Choroid plexus epithelial cell (primary cell): ENCODE measurements around the genes RHEX and IL24.

GRCh38 chr1:205810071-205811280, 2.5 kb downstream of the SLC41A1 start:
- RRBS = no CpG with 5 or more reads among the region's 30 CpGs

DNA sequence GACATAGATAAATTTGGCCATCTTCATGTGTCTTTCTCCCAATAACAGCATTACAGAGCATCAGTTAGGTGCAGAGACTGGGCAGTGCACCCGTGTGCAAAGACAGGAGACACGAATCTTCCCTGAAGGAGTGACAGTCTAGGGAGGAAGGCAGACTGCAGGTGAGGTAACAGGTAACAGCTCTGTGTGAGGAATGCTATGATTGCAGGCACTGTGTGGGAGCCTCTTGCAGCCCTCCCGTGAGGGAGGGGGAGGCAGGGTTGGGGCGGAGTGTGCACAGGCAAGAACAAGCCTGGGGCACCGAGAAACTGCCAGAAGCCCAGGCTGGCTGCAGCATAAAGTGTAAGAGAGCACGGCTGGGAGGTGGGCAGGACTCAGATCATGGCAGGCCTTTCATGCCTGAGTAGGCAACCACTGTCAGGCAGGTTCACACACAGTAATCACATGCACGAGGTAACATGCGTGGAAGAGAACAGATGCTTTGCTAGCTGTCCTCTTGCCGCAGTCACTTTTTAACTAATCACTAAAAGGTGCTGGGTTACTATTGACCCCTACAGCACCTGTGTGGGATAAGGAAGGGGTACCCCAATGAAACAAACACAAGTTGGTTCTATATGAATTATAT, 11.3 kb upstream of the RHEX start:
- RRBS = no CpG with 5 or more reads among the region's 9 CpGs

DNA sequence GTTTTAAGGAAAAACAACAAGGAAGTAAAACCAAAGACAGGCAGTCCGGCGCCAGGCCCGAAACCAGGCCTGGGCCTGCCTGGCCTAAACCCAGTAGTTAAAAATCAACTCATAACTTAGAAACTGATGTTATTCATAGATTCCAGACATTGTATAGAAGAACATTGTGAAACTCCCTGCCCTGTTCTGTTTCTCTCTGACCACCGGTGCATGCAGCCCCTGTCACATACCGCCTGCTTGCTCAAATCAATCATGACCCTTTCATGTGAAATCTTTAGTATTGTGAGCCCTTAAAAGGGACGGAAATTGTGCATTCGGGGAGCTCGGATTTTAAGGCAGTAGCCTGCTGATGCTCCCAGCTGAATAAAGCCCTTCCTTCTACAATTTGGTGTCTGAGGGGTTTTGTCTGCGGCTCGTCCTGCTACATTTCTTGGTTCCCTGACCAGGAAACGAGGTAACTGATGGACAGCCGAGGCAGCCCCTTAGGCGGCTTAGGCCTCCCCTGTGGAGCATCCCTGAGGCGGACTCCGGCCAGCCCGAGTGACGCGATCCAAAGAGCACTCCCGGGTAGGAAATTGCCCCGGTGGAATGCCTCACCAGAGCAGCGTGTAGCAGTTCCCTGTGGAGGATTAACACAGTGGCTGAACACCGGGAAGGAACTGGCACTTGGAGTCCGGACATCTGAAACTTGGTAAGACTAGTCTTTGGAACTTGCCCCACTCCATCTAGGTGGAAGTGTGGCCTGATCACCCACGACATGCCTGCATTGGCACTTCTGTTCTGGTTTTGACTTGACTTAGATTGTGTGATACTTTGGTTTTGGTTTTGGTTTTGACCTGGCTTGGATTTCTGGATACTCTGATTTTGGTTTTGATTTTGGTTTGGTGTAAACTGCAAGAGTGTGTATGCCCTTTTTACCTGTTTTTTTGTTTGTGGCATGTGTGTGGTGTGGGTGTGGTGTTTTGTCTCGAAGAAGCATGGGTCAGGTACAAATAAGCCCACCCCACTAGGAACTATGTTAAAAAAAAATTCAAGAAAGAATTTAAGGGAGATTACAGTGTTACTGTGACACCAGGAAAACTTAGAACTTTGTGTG, at the start of gene RHEX:
Gene RHEX (plus strand): TSS at position 599 of the 1,096 bp plus-strand sequence.
- RRBS = no CpG with 5 or more reads among the region's 25 CpGs

GRCh38 chr1:206429239-206429779, 41.0 kb upstream of the IKBKE start:
- RRBS = no CpG with 5 or more reads among the region's 4 CpGs

DNA sequence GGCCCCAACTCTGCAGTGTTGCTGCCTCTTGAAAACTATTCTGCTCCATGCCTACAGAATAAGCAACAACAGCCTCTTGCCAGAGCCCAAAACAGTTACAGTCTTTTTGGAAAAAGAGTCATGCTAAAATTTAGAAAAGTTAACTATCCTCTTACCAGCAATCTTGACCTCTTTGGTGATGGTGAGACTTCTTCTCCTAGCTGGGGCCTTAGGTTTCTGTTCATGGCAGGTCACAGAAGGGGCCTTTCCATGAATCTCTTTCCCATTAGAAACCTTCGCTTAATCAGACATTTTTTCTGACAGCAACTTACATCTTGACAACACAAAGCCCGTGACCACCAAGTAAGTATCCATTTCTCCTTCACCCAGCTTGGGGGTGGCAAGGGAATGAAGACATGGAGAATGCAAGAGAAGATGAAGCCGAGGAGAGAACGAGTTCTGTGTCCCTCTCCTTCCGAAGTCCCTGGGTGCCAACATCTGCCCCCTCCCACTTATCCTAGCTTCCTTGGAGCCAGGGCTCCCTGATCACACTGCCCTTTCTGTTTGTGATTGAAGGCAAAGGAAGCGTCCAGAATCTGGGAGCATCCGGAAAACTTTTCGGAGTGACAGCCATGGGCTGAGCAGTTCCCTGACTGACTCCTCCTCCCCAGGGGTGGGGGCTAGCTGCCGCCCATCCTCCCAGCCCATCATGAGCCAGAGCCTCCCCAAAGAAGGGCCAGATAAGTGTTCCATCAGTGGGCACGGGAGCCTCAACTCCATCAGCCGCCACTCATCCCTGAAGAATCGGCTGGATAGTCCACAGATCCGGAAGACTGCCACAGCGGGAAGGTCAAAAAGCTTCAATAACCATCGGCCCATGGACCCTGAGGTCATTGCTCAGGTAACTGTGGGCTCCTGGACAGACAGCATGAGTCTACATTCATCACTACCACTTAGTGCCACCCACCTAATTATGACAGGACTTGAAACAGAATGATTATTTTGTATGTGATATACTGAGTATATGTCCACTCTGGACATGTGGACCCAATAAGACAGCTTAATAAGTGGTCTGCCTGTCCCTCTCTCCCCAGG, 11.9 kb upstream of the IKBKE start:
- RRBS = no CpG with 5 or more reads among the region's 15 CpGs

DNA sequence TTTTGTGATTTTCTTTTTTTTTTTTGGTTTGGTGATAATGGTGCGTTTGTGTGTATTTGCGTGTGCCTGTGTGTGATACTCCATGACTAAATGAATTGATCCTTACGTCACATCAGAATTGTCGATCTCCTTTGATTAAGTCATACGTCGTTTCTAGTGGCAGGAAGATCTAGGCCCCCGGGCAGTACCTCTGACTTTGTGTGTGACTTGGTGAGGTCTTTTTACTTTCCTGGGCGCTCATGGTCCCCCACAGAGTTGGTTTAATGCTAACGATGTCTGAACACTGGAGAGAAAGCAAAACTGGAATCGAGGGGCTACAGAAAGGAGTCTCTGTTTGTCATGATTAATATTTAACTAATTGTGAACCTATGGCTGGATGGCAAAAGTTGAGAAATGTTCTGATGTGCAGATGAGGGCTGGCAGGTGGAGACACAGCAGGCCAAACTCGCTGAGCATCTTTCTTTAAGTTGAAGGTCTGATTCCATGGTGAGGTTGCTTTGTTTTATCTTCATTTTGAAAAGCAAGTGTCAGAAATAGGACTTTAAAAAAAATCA, 2.5 kb downstream of the RASSF5 start:
- RRBS = no CpG with 5 or more reads among the region's 11 CpGs

- RRBS = no CpG with 5 or more reads among the region's 11 CpGs
Observed at GRCh38 chr1:206512516-206513188, 5.3 kb downstream of the RASSF5 start.

DNA sequence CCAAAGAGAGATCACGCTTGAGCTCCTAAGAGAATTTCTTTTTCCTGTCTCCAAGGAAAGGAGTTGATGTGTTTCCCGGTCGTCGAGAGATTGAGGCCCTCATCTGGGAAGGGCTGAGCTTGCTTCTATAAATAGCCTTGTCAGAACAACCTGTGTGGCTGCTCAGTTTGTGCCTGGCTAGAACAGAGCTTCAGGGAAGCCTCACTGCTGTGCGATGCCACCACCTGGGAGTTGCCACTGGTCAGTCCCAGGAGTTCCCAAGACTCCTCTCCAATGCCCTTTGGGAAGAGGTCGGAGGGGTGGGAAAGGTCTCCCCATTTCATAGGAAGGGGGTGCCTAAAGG, 52.2 kb downstream of the EIF2D start:
- RRBS = no CpG with 5 or more reads among the region's 6 CpGs

- RRBS = no CpG with 5 or more reads among the region's 9 CpGs
Observed at GRCh38 chr1:206578066-206578868, 34.0 kb downstream of the EIF2D start.

DNA sequence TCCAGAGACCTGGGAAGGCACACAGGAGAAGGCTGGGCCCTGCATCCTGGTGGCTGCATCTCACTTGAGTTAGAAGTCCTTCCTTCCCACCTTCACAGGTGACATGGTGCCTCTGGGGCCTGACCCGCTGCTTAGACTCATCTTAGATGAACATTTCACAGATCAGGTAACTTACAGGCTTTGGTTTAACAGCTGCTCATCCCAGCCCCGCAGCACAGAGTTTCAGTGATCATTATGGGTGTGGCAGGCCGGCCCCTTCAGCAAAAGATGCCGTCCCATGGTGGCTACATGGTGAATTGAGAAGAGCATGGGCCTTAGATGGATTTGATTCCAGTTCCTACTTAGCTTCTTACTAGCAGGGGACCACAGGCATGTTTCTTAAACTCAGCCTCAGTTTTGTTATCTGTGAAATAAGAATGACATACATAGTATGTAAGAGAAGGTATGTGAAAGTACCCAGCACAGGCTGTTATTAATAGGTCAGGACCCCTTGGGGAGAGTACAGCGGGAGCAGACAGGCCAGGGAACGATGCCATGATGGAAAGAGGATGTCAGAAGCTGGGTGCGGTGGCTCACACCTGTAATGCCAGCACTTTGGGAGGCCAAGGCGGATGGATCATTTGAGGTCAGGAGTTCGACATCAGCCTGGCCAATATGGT, 31.4 kb downstream of the EIF2D start:
- RRBS = no CpG with 5 or more reads among the region's 9 CpGs

DNA sequence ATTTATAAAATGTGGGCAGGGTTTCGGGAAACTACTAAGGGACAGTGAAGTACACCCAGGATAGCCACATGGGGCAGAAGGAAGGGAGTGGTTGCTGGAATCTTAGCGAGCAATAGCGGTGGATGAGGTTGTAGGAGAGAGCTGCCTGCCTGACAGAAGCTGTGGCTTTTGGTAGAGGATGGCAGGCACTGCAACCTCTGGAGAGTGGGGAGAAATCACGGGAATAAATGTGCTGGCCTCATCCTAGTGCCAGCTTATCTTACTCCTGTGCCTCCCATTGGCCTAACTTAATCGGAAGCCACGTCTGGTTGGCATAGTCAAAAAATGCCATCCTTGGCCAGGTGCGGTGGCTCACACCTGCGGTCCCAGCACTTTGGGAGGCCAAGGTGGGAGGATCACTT, 23.4 kb upstream of the MAPKAPK2 start:
- RRBS = no CpG with 5 or more reads among the region's 8 CpGs

DNA sequence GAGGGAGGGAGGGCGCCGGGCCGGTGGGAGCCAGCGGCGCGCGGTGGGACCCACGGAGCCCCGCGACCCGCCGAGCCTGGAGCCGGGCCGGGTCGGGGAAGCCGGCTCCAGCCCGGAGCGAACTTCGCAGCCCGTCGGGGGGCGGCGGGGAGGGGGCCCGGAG, 186 bp downstream of the MAPKAPK2 start:
- RRBS = 1% methylated on average over 19 of the region's 24 CpGs

DNA sequence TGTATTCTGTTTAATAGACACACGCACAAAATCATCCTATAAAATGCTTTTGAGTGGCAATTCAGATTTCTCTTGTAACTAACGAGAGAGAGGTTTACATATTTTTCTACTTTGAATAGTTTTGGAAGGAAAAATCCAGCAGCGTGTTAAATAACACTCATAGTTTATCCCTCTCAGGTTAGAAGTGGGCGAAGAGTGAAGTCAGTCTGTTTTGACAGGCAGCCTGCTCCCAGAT, 2.4 kb downstream of the MAPKAPK2 start:
- RRBS = no CpG with 5 or more reads among the region's 4 CpGs

GRCh38 chr1:206697789-206698697, 13.3 kb downstream of the MAPKAPK2 start:
- RRBS = no CpG with 5 or more reads among the region's 4 CpGs

DNA sequence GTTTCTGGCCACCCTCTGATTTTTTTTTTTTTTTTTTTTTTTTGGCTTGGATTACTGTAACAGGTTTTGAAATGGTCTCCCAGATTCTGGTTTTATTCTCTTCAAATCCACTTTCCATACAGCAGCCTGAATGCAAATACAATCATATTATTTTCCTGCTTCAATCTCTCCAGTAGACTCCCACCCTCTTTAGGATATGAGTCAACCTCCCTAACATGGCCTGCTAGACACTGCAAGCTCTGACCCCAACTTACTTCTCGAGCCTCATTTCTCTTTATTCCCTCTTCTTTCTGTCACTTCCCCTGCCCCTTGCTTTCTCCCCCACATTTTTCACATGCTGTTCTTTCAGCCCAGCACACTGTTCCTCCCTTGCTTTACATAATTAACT, 22.2 kb upstream of the IL19 start:
- RRBS = no CpG with 5 or more reads among the region's 1 CpG

DNA sequence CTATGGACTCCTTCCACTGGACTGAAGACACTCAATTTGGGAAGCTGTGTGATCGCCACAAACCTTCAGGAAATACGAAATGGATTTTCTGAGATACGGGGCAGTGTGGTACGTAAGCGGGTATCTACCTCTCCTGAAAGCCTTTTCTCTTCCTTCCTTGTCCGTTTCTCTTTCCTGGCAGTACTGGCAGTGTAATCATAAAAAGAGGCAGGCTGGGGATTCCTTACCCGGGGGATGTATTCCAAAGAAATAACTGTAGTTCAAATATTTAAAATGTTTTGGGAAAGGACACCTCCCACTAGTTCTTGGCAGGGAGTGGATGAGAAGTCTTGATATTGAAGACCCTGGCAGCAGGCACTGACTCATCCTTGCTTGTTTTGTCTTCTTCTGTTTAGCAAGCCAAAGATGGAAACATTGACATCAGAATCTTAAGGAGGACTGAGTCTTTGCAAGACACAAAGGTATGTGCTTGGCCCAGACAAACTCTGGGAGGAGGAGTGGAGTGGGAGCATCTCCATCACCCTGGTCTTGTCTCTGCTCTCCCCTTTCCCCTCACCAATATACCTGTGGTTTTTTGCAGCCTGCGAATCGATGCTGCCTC, 581 bp downstream of the IL20 start:
- RRBS = no CpG with 5 or more reads among the region's 9 CpGs

GRCh38 chr1:206895261-206895796, 1.9 kb upstream of the IL24 start:
- RRBS = no CpG with 5 or more reads among the region's 4 CpGs

DNA sequence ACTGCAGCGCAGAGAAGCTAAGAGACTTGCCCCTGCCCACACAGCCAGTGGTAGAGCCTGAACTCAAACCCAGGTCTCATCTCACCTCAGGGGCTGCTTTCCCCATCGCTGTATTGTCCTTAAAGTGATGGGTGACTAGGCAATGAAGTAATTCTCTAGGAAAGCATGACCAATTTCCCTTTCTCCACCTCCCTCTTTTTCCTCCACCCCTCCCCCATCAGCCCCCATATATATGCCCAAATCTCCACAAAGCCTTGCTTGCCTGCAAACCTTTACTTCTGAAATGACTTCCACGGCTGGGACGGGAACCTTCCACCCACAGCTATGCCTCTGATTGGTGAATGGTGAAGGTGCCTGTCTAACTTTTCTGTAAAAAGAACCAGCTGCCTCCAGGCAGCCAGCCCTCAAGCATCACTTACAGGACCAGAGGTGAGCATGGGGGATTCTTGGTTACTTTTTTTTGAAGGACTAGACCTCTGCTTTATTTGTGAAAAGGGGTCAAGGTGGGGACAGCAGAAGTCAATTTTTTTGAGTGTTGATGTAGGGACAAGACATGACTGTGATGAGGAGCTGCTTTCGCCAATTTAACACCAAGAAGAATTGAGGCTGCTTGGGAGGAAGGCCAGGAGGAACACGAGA, at the start of gene IL24:
Gene IL24 (plus strand): TSS at position 257 of the 639 bp plus-strand sequence.
- RRBS = no CpG with 5 or more reads among the region's 6 CpGs

- RRBS = no CpG with 5 or more reads among the region's 5 CpGs
Observed at GRCh38 chr1:206898370-206898995, 1.2 kb downstream of the IL24 start.

- RRBS = no CpG with 5 or more reads among the region's 4 CpGs
Observed at GRCh38 chr1:206905322-206906151, 8.3 kb downstream of the IL24 start.